Monocyte (primary cell): ENCODE measurements around the genes SUDS3 and GATC.

- PRO-cap, 2 experiments, result no peak in any of the 2 experiments
These were observed 53.8 kb downstream of the PEBP1 start for GRCh38 chr12:118189546-118190250.

GRCh38 chr12:118308051-118308387 lies 64.7 kb downstream of the TAOK3 start:
- PRO-cap, 2 experiments, result no peak in any of the 2 experiments

DNA sequence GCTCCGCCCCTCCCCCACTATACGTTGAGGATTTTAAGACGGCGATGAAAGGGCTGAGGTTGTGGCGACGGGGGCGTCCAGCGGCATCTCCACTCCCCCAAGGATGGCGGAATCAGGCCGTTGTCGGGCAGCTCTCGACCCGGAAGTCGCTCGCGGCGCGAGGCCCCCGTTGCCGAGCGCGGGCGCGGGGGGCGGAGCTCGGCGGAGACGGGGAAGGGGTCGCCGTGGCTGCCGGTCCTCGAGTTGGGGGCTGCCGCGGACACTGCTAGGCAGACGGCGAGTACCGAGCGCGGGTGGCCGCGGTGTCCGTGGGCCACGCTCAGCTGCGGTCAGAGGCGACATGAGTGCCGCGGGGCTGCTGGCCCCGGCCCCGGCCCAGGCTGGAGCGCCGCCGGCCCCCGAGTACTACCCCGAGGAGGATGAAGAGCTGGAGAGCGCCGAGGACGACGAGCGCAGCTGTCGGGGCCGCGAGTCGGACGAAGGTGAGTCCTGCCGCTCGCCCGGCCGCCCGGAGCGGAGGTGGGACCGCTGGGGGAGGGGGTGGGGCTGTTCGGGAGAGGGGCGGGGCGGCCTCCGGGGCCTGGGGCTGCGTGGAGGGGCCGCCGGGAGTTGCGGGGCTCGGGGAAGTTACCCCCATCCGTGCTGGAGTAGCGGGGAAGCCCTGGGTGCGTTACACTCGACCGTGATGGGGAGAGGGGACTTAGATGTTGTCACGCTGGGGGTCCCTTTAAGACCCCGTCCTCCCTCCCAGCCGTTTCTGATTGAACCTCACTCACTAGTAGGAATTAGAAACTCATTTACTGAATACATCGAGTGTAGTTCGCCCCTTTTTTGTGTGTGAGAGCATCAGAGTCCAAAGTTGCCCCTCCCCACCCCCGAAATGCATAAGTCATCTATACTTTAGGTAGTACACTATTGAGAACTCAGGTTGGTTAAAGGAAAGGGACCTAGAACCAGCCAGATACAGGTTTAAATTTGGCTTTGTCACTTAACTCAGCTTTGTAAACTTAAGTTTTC lies at the start of gene SUDS3:
Gene SUDS3, plus strand, starts transcription at position 204 of the 1,017 bp plus-strand sequence.
- PRO-cap, 2 experiments, result peak in 2 of 2 experiments; most common plus-strand start position 204 of the sequence (in 2); most common minus-strand start position 484 of the sequence (in 1)

DNA sequence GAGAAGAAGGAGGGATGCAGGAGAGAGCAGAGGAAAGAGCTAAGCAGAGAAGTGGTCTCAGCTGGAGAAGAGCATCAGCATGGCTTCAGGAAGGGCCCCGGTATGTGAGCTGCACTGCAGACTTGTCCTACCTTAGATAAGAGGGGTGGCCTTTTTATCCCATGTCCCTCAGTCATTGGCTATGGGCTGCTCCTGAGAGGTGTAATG lies 103.2 kb downstream of the SUDS3 start:
- PRO-cap, 2 experiments, result no peak in any of the 2 experiments

- PRO-cap, 2 experiments, result no peak in any of the 2 experiments
These were observed 27.5 kb downstream of the SRRM4 start for GRCh38 chr12:119008523-119009603.

GRCh38 chr12:119246872-119247705 lies 68.4 kb downstream of the HSPB8 start:
- PRO-cap, 2 experiments, result no peak in any of the 2 experiments

DNA sequence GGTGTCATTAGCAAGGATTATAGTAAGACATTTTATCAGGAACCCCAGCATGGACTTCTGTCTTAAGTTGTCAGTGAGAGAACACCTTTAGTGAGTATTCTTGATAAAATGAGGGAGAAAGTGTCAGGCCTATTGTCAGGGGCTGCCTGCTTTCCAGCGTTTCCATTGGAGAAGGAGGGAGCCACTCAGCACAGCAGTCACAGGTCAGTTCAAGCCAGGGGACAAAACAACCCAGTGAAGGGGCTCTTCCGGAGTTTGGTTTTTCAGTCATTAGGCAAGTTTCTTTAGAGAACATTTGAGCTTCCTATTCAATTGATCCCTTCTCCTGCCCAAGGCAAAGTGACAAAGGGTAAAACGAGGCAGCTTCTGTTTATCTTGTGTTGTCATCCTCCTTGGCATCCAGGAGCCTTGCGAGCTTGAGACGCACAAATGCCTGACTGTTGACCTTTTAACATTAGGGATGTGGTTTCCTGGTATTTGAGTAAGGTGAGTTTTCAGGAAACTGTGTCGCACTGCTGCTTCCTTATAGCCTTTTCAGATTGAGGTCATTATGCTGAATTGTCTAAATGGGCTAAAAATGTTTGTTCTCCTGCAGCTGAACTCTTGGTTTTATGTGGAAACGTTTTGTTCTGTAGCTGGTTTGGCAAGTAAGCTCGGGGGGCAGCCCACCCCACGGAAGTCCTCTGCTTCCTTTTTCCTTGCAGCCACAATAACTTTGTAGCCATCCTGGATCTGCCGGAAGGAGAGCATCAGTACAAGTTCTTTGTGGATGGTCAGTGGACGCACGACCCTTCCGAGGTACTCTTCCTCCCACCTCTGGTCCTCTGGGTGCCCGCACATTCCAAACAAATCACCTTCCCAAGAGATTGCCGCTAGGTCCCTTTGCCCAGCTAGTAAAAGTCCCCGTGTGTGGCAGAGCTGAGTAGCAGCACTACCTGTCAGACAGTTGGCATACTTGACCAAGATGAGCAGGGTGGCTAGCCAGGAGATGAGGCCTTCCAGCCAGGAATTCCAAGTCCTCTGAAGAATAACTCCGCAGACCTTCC lies 5.7 kb downstream of the PRKAB1 start:
- PRO-cap, 2 experiments, result no peak in any of the 2 experiments

DNA sequence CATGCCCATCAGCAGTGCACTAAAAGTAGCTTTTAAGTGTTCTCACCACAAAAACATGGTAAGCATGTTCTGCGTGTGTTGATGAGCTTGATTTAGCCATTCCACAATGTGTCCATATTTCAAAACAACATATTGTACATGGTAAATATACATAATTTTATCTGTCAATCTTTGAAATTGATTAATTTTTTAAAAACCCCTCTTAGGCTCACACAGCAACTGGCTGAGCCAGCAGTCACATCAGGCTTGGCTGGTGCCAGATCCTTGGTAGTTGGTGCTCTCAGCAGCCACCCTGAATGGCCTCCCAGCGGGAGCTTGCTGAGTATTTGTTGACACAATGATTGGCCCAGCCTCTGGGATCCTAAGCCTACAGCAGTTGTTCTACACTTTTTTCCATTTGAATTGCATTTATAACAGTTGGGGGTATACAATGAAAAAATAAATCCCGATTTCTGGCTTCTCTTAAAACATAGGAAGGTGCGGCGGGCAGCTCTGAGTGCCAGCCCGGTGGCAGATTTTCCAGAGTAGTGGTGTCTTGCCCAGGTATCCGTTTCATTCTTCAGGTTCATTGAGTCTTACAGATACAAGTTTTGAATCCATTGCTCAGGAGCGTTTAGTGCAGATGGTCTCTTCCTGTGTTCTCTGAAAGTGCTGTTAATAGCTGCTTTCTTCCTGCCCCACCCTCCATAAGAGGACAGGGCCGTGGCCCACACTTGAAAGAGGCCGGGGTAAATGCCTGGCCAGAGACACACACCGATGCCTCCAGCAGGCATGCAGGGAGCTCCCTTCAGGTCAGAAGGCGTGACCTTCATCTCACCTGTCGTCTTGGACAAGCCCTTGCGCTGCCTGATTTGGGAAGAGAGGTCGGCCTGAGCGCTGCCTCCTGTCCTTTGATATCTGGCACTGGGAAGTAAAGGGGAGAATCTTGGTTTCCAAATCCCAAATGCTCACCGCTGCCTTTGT lies 11.3 kb downstream of the PRKAB1 start:
- PRO-cap, 2 experiments, result no peak in any of the 2 experiments

GRCh38 chr12:119685198-119685842 lies 17.4 kb downstream of the PRKAB1 start:
- PRO-cap, 2 experiments, result no peak in any of the 2 experiments

- PRO-cap, 2 experiments, result no peak in any of the 2 experiments
These were observed 19.0 kb downstream of the PRKAB1 start for GRCh38 chr12:119686803-119687385.

DNA sequence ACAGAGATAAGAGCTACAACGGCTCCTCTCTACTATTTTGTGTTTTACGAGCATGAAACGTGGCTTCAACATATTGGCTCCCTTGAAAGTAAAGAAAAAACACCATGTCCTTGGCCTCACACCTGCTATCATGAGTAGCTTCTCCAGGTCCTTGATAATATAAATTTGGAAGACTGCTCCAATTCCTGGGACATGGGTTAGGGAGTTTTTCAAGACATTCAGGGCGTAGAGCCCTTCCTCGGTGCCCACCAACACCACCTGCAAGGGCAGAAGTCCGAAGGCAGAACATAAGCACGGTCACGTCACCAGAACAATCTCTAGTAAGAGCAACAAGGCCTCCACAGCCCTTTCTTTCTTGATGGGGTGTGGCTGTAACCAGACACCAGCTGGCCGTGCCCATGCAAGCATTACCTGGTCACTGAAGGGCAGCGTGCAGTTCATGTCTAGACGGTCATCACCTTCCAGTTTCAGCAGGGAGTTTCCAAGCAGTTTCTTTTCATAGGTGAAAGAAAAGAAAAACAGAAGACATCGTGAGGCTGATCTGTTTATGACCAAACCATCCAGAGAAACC lies 42.3 kb downstream of the PRKAB1 start:
- PRO-cap, 2 experiments, result no peak in any of the 2 experiments

DNA sequence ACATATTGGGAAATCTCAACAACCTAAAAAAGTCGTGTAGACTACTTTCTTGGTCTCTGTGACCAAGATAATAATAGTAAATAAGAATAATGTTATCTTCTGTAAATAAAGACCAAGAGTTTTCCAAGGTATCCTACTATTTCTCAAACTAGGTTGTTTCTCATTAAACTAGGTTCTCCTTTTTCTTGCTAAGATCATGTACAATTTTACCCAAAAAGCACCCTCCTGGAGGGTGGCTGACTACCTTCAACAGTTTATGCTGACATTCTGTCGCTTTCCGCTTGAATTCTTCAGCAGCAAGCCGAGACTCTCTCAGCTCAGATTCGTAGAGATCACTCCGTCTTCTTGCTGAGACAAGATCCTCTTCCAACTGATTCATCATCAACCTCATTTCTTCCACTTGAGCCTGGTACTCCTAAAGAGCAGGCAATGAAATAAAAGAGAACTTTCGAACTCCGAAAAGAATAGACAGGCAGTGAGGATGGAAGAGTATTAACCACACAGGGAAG lies 100.6 kb downstream of the CIT start:
- PRO-cap, 2 experiments, result no peak in any of the 2 experiments

DNA sequence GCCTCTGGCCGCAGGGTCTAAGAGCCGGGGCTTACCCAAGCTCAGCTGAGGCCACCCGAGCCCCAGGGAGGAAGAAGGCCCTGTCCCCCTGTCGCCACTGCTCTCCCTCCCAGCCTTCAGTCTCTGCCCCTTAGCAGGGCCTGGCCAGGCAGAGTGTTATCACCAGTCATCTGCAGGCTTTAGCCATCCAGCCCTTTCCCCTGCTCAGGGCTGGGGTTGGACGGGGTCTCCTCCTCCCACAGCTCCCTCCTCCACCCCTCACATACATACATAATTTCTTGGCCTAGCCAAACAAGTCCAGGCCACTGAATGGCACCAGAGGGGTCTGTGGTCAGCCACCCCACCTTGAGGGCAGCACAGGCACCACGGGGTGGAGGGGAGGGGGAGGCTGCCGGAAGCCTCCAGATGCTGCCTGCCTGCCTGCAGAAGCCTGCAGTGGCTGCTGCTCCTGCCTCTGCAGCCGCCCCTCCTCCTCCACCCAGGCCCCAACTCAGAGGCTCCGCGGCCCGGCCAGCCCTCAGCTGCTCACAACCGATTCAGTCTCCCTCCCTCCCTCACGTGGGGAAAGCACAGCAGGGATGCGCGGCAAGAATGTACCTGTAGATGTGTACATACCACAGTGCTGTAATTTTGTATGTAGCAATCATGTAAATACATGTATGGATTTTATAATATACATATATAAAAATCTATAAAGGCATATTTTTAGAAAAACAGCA lies 22.7 kb downstream of the RAB35 start:
- PRO-cap, 2 experiments, result peak in 1 of 2 experiments; most common minus-strand start position 120 of the sequence (in 1)

- PRO-cap, 2 experiments, result peak in 1 of 2 experiments; most common minus-strand start chr12:120140355 (in 1)
These were observed 23.6 kb upstream of the RAB35 start for GRCh38 chr12:120140149-120140572.

GRCh38 chr12:120212151-120212399 lies 11.2 kb upstream of the RPLP0 start:
- PRO-cap, 2 experiments, result no peak in any of the 2 experiments

DNA sequence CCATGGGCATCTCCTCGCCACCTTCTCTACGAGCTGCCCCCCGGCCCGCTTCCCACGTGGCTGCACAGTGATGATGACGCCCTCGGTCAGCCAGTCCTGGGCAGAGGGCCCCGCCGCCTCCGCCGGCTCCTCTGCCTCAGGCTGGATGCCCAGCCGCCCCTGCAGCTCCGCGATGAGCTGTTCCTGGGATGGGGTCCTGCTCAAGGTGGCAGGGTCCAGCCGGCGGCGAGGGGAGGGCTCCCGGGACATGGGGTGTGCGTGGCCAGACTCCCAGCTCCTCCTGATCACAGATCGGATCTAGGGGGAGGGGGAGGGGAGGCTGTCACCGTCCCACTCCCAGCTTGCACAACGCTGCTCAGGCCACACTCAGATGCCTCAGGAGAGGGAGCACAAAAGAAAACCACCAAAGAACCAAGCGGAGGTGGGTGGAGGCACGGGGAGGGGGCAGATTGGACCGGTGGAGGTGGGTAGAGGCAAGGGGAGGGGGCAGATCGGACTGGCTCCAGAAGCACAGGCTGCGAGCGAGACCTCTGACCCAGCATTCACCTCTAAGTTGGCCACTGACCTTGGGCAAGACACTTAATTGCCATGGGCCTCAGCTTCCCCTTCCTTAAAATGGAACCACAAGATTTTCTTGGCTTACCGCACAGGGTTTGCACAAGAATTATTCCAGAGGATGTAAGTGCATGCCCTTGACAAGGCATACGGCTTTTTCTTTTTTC lies 16.1 kb upstream of the RPLP0 start:
- PRO-cap, 2 experiments, result no peak in any of the 2 experiments

DNA sequence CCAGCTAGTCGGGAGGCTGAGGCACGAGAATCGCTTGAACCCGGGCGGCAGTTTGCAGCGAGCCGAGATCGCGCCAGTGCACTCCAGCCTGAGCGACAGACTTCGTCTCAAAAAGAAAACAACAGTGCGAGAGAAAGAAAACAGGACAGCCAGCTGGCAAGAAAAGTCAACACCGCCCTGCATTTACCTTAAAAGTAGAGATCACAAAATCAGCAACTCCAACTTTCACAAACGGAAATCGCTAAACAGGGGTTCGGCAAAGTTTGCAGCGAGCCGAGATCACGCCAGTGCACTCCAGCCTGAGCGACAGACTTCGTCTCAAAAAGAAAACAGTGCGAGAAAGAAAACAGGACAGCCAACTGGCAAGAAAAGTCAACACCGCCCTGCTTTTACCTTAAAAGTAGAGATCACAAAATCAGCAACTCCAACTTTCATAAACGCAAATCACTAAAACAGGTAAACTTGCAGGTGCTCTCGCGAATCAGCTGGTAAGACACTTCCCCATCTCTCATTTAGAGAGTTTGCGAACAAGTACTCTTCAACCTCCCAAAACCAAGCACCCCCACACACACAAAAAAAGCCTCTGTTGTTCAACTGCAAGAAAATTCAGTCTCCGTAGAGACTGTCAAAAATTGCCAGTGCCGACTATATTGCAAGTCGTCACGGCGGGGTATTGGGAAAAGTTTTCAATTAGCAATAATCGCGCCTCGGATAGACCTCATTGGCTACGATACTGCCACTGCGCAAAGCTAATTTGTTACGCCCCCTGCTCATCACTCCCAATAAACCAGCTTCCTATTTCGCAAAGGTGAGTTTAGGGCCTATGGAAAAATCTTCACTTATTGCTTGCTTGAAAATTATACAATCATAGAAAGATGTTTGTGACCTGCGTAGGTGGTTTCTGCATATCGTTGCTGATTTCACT lies 9.4 kb upstream of the SIRT4 start:
- PRO-cap, 2 experiments, result peak in 2 of 2 experiments; most common minus-strand start position 600 of the sequence (in 1)

- PRO-cap, 2 experiments, result no peak in any of the 2 experiments
These were observed 25.5 kb upstream of the MSI1 start for GRCh38 chr12:120394298-120395058.

- PRO-cap, 2 experiments, result no peak in any of the 2 experiments
These were observed 28.8 kb upstream of the MSI1 start for GRCh38 chr12:120397594-120398373.

DNA sequence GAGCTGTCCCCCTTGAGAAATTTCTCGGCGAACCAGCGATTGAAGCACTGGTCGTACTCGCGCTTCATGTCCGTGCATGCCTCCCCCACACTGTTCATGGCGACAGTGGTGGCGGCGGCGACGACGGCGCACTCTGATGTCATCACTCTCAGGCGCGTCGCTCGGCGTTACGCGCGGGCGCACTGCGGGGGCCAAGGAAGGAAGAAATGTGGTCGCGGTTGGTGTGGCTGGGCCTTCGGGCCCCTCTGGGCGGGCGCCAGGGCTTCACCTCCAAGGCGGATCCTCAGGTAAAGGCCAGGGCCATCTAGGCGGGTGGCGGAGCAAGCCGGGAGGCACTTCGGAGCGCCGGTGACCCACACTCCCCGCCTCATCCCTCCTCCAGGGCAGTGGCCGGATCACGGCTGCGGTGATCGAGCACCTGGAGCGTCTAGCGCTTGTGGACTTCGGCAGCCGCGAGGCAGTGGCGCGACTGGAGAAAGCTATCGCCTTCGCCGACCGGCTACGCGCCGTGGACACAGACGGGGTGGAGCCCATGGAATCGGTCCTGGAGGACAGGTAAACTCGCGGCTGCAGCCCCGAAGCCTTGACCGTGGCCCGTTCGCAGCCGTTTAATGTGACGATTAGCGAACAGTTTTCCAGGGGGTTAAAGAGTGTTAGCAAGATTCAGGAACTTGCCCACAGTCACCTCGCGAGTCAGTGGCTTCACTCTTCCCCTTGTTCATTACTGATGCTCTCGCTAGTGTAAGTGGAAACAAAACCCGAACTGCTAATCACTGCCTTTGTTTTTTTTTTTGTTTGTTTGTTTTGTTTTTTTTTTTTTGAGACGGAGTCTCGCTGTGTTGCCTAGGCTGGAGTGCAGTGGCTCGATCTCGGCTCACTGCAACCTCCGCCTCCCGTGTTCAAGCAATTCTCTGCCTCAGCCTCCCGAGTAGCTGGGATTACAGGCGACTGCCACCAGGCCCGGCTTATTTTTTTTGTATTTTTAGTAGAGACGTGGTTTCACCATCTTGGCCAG lies at the start of gene GATC:
Gene GATC, plus strand, starts transcription at position 170 of the 1,015 bp plus-strand sequence.
- PRO-cap, 2 experiments, result peak in 2 of 2 experiments; most common plus-strand start position 198 of the sequence (in 1); most common minus-strand start position 92 of the sequence (in 1)